Measurements from ENCODE around the genes EAPP and FAM177A1.

- PRO-cap, 3 experiments = no peak in any of the 3 experiments
Observed at GRCh38 chr14:34130918-34131546, 180.2 kb upstream of the EGLN3 start.

- PRO-cap, 3 experiments = peak in 2 of 3 experiments; most common plus-strand start chr14:34361639 (in 2); most common minus-strand start chr14:34361506 (in 1)
Observed at GRCh38 chr14:34361388-34362266, 100.4 kb downstream of the SPTSSA start.

DNA sequence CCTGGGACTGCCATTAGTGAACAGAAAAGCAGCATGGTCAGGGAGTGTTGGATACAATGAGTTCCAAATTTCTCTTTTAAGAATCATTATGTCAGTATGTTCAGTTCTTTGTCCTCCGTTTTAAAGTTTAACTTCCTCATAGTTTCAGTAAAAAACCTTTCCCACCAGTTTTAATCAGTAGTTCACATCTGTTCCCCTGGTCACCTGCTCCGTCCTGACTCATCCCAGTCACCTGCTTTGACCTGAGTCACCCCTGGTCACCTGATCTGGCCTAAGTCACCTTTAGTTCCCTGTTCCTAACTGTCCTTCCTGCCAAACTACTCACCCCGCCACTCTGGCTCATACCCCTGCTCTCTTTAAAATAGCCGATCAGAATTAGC is 36.6 kb downstream of the SPTSSA start:
- PRO-cap, 3 experiments = peak in 1 of 3 experiments; most common minus-strand start position 122 of the sequence (in 1)

DNA sequence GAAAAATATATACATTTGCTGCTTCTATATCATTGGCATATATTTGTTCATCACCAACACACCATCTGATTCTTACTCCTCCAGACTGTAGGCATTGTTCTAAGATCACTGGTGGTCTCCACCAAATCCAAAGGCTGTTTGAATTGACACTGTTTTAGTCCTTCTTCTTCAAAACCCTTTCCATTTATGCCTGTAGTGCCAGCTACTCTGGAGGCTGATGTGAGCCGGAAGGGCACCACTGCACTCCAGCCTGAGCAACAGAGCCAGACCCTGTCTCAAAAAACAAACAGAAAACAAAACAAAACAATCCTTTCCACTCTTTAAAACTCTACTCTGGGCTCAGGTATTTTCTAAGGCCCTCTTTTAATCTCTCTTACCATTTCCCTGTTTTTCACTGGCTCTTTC is 25.1 kb downstream of the SPTSSA start:
- PRO-cap, 3 experiments = no peak in any of the 3 experiments

DNA sequence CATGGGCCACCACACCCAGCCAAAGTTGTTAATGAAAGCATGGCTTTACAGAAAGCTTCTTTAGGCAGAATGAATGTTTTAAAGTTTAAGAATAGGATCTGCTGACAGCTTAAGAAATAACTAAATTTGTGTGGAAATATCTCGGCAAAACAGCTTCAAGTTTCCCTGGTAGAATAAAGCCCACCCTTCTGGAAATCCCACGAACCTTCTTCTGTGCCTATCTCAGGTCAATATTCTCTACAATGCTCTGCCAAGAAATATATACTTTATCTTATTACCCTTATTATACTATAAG is 858 bp downstream of the EAPP start:
- PRO-cap, 3 experiments = no peak in any of the 3 experiments

- PRO-cap, 3 experiments = peak in 3 of 3 experiments; most common plus-strand start chr14:34539859 (in 2); most common minus-strand start chr14:34539666 (in 2)
Observed at GRCh38 chr14:34538991-34540188, at the start of gene EAPP. Gene EAPP (minus strand): TSS chr14:34539701.

DNA sequence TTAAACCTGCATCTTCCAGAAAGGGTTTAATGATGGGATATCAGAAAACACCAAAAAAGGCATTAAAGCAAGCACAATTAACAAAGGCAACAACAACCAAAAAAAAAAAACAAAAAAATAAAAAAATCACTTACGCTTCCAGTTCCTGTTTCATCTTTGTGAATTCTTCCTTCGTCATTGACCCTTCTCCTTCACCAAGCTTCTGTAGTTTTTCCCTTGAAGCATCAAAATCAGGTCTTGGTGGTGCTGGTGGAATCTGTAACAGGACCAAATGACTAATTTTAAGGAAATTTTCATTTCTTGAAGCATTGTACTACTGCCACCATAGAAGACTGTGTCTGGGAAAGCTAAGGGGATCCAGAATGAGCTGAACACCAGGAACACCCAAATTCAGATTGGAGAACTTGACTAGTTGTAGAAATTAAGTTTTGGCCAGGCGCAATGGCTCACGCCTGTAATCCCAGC is 24.5 kb downstream of the SNX6 start:
- PRO-cap, 3 experiments = no peak in any of the 3 experiments

GRCh38 chr14:34619490-34620548 is 10.1 kb downstream of the SNX6 start:
- PRO-cap, 3 experiments = no peak in any of the 3 experiments

DNA sequence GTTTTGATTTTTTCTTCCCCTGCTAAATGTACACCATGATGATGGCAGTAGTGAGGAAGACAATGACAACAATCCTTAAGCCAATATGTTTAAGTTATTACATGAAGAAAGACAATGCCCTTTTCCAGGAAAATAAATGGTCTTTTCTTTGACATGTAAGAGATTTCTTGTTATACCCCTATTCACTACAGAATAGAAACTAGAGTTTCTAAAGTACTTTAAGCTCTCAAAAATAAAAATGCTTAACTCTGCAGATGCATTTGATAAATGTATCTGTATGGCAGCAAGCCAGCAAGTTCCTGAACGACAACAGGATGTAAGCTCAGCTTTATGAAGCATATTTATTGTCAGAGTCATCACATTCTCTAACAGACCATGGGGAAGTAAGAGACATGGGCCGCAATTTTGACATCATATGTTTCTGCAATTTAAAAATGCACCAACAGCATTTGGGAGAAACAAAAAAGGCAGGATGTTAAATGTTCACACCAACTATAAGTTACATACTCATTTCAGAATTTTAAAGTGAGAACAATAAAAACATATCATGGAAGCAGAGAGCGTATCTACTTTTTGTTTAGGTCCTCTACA is 36.1 kb upstream of the SNX6 start:
- PRO-cap, 3 experiments = no peak in any of the 3 experiments

DNA sequence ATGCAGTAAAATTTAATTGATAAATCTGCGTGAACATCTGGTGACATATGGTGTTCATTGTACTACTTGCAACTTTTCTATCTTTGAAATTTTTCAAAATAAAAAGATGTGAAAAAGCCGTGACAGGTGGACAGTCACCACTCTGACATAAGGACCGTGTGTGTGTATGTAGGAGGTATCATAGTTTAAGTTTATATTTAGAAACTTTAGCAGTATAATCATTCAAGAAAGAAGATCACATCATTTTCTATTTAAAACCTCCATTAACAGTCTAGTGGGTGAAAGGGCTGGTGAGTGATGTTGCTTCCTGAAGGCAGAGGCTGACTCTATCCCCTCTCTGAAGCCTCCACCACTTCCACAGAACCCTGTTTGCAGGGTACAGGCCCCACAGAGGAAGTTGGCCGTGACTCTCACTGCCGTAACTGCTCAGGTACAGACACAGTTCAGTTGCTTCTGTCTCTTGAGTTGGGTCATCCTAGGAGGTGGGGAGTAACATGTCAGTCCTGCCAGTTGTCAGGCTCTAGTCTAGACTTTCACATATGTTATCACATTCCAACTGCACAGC is 31.7 kb downstream of the CFL2 start:
- PRO-cap, 3 experiments = no peak in any of the 3 experiments

DNA sequence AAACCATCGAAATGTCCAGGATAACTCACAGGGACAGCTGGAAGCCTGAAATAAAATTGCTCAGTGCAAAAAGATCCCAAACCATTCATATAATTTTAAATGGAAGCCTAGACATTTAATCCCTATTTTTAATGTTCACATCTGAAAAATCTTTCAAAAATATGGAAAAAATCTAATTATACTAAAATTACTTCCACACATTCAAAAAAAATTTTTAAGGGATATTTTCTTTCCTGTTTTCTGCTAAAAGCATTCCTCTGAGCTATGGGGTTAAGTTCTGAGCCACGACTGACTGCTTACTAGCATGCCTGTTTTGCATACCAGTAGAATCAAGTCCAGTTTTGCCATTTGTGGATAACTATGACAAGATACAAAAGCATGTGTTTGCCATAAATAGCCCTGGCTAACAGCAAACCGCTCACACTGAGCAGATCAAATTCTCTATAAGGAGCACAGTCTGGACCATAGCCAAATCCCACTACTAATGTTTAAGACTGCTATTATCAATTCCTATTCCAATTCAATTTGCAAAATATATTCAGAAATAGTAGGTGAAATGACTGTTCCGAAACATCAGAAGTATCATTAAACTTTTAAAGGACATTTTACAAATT is 3.3 kb downstream of the CFL2 start:
- PRO-cap, 3 experiments = no peak in any of the 3 experiments

DNA sequence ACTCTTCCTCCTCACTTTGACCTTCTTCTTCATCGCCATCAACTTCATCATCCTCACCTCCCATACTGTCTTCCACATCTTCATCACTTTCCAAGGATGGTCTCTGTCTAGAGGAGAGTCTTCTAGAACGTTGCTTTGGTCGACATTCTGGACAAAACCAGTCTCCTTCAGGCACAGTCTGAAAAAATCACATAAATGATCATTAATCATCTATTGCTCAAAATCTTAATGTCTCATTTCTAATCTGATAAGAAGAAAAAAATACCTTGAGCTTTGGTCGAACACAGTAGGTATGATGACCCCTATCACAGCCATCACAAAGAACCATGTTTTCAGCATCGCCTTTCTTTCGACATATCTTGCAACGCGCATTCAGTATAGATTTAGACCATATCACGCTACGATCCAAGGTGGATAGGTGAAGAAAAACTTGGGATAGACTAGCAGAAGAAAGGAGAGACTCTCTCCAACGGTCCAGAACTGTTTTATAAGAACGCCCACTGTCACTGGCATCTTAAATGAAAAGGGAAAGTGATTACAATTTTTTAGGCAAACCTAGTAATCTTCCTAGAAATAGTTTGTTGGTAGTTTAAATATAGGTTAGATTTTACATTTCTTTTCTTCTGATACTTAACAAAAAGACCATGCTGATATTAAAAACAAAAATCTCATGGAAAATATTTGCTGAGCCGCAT is 50.5 kb upstream of the CFL2 start:
- PRO-cap, 3 experiments = no peak in any of the 3 experiments

DNA sequence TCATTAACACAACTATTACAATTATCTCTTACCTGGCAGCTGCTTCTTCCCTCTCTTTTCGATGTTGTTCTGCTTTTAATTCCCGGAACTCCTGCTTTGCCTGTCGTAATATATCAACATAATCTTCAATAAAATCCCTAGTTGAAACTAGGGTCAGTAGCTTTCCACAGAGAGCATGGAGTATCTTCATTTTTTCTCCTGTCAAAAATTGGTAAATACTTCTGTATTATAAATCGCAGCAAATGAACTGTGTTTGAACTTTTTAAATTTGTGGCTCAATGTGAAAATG is 69.3 kb upstream of the CFL2 start:
- PRO-cap, 3 experiments = no peak in any of the 3 experiments

DNA sequence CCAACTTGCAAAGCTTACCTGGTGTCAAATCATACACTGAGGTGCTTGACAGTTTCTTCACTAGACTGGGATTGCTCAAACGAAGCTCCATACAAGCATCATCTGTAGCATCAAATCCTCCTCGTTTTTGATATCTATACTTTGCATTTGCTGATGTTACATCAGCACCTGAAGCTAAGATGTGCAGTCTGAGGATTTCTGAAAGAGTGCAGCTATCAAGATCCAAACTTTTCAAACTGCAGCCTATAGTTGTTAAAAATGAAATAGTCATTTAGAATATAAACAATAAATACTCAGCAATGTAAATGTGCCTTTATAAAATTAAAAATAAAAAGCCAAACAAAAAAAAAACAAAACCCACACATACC is 71.3 kb upstream of the CFL2 start:
- PRO-cap, 3 experiments = no peak in any of the 3 experiments

- PRO-cap, 3 experiments = peak in 3 of 3 experiments; most common plus-strand start chr14:34982682 (in 3); most common minus-strand start chr14:34982503 (in 3)
Observed at GRCh38 chr14:34981740-34982811, 716 bp upstream of the SRP54 start.

DNA sequence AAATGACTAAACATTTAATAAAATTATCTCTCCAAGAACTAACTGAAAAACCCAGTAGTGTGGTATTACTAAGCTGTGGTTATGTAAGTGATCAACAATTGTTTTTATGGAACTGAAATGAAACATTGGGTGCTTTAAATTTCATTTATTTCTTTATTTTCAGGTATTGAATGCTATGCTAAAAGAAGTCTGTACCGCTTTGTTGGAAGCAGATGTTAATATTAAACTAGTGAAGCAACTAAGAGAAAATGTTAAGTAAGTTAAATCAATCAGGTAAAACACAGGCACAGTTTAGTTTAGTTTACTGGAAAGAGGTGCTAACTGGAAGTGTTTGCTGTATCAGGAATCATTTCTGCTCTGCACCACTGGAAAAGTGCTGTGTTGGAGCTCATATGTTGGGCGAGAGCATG is 16.6 kb downstream of the SRP54 start:
- PRO-cap, 3 experiments = no peak in any of the 3 experiments

- PRO-cap, 3 experiments = peak in 3 of 3 experiments; most common plus-strand start chr14:35046279 (in 2); most common minus-strand start chr14:35046091 (in 1)
Observed at GRCh38 chr14:35045983-35046827, at the start of gene FAM177A1. Gene FAM177A1 (plus strand): TSS chr14:35046272.

DNA sequence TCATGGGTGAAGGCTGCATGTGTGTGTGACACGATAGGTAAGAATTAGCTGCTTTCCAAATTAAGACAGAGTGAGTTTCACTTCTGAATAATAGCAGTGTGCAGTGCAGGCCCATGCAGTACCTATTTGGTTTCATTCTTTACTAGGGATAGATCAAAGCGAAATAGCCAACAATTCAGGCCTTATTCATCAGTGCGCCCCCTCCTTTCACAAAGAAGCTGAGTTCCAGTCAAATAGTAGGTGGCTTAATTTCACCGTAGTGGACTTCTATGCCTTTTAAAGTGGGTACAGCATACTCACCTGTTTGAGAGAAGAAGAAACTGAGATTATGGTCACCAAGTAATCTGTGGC is 6.4 kb upstream of the PSMA6 start:
- PRO-cap, 3 experiments = no peak in any of the 3 experiments

- PRO-cap, 3 experiments = peak in 1 of 3 experiments; most common minus-strand start chr14:36505933 (in 1)
Observed at GRCh38 chr14:36505843-36506837, 13.9 kb downstream of the NKX2-1 start.

GRCh38 chr14:36508877-36509704 is 10.9 kb downstream of the NKX2-1 start:
- PRO-cap, 3 experiments = no peak in any of the 3 experiments